Esophagus muscularis mucosa (tissue), 4 donors: Measurements from ENCODE around the genes CCDC88B, MAP4K2 and ATG2A.

- PRO-cap = no peak
- RAMPAGE, long total RNA, 4 experiments = start-site peak on the plus strand in 1 of 4 experiments, at chr11:64320671-64321061 at its widest, 64 reads per replicate
Observed at GRCh38 chr11:64320298-64321212, 2.6 kb downstream of the PRDX5 start.

DNA sequence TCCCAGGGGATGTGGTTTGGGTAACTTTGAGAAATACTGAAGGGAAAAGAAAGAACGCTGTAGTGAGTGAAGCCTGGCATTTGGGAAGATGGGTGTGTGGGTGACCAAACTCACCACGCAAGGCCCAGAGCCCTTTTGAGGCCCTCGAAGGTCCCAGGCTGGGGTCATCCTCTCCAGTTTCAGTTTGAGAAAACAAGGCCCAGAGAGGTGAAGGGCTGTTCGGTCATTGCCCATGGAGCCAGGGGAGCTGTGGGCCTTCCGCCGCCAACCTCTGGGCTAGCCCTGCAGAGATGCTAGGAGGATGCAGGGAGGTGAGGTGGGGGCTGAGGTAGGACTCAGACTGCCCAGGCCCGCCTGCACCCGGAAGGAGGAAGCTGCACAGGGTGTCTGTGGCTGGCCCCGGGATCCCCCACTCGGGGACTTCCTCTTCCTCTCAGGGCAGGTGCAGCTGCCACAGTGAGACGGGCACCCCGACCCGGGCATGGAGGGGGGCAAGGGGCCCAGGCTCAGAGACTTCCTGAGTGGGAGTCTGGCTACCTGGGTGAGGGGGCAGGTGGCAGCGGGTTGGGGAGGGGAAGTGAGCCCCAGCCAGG, at the start of gene CCDC88B:
Gene CCDC88B, plus strand, starts transcription at position 419 of the 593 bp plus-strand sequence.
- PRO-cap = unidirectional peak, plus-strand start at position 419 of the sequence; unidirectional peak, plus-strand start at position 436 of the sequence
- RAMPAGE, long total RNA, 4 experiments = start-site peak on the plus strand in 4 of 4 experiments, centred at positions 420 to 427 of the sequence, 54 to 86 reads per replicate

DNA sequence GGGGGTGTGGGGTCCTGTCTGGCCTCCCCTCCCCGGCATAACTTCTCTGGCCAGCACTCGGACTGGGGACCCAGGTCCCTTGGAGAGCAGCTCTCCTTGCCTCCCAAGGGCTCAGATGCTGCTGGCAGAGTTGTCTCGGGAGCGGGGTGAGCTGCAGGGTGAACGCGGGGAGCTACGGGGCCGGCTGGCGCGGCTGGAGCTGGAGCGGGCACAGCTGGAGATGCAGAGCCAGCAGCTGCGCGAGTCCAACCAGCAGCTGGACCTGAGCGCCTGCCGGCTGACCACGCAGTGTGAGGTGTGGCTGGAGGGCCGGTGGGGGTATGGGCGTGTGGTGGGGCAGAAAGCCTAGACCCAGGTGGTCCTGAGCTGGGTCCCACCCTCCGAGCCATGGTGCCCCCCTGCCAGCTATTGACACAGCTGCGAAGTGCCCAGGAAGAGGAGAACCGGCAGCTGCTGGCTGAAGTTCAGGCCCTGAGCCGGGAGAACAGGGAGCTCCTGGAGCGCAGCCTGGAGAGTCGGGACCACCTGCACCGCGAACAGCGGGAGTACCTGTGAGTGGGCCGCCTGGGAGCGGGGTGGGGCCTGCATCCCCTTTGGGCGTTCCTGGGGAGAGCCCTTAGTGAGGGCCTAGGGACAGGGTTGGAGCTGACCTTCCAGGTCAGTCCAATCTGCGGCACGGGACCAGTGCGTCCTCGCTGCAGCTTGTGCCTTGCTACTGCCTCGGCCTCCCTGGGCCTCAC, 5.8 kb upstream of the RPS6KA4 start:
- PRO-cap = no peak
- RAMPAGE, long total RNA, 4 experiments = no peak in any of the 4 experiments

DNA sequence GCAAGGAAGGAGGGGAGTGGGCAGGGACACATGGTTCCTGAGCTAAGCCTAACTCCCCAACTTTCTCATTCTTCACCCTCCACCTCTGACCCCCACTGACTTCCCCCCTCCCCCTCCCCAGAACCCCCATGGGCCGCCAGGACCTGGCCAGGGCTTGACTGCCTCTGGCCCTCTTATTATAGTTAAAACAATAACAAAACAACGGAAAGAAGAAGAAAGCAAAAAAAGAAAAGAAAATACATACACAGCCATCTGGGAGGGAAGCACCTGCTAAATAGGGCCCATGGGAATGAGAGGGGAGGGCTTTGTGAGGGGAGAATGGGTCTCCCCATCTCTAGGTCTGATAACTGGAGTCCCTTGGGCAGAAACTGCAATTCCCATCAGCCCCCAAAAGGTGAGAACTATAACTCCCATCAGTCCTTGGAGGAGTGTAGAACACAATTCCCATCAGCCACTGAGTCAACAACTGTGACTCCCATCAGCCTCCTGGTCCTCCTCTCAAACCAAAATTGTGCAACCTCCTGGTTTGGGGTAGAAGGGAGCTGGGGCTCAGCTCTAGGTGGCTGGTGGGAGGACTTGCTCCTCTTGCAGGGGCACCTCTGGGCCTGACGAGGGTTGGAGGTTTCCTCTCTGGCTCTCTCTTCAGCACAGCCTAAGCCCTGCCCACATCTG, 18.3 kb downstream of the SLC22A12 start:
- PRO-cap = no peak
- RAMPAGE, long total RNA, 4 experiments = no peak in any of the 4 experiments

- PRO-cap = no peak
- RAMPAGE, long total RNA, 4 experiments = no peak in any of the 4 experiments
Observed at GRCh38 chr11:64767721-64768788, 8.3 kb upstream of the PYGM start.

DNA sequence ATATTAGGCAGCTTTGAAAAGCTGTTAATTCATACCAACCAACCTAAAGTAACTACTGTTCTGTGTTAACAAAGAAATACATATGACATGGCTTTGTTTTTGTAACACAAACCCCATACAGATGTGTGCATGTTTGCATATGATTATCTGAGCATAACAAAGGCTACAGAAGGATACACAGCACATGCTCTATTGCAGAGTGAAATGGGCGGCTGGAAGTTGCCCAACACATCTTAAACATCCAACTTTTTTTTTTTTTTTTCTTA, 4.3 kb upstream of the SF1 start:
- PRO-cap = no peak
- RAMPAGE, long total RNA, 4 experiments = no peak in any of the 4 experiments

DNA sequence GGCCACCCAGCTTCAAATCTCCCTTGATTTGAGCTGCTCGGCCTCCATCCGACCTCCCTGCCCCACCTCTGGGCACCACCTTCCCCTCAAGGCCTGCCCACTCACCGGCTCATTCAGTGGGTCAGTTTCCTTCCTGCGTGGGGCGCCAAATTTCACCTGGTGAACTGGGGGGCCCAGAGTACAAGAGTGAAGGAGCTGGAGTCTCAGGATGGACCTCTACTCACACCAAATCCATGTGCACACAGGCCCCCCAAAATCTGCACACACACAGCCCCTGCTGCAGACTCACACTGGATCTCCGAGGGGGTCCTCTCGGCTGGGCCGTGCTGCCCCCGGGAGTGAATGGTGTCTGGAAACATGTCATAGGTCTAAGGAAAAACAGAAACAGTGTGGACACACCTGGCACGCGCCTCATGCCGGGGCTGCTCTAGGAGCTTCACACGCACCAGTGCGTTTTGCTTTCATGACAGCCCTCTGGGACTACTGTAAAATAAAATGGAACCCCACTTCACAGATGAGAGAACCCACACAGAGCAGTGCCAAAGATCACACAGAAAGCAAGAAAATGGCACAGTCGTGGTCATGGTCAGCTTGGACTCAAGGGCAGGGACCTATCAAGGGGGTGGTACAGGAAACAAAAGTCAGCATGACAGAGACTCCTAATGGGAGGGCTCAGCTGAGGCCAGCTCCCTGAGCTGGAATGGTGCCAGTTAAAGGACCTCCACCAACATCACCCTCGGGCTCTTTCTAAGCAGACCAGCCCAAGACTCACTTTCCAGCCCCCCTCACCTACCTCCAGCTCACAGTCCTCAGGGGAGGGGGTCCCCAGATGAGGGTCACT, 3.5 kb downstream of the MAP4K2 start:
- PRO-cap = no peak
- RAMPAGE, long total RNA, 4 experiments = no peak in any of the 4 experiments

- PRO-cap = bidirectional peak, plus-strand start at chr11:64803302, minus-strand start at chr11:64803191; bidirectional peak, plus-strand start at chr11:64803771, minus-strand start at chr11:64803715
- RAMPAGE, long total RNA, 4 experiments = start-site peak on the minus strand in 1 of 4 experiments, at chr11:64803154-64803180 at its widest, 79 reads per replicate
Observed at GRCh38 chr11:64802771-64803939, at the start of gene MAP4K2. Gene MAP4K2 (minus strand): TSS chr11:64803214.

- PRO-cap = no peak
- RAMPAGE, long total RNA, 4 experiments = no peak in any of the 4 experiments
Observed at GRCh38 chr11:64849214-64850034, 5.0 kb upstream of the CDC42BPG start.

- PRO-cap = bidirectional peak, plus-strand start at chr11:64869199, minus-strand start at chr11:64869015
- RAMPAGE, long total RNA, 4 experiments = no peak in any of the 4 experiments
Observed at GRCh38 chr11:64868589-64869715, 9.5 kb downstream of the EHD1 start.

DNA sequence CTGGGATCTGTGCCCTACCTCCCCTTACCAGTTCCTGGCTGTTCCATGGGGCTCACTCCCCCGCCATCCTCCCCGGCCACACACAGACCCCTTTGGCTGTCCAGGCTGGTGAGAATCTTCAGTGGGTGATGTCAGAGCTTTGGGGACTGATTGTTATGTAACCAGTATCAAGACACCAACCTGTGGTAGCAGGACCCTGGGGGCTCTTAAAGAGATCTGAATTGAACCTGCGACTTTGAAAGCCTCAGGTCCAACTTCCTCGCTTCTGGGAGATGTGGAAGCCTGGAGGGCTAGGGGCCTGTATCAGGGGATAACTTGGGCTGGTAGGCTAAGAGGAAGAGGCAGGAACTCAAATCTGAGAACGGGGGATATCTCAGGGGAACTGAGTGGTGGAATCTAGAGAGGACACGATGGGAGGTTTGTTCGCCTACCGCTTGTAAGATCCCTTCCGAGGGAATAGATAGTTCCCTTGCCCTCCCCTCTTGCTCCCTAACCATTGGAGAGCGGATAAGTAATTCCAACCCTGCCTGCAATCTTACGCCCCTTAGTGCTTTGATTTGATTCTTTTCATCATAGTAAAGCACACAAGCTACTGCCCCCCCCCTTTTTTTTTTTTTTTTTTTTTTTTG, 1.3 kb upstream of the EHD1 start:
- PRO-cap = no peak
- RAMPAGE, long total RNA, 4 experiments = no peak in any of the 4 experiments

DNA sequence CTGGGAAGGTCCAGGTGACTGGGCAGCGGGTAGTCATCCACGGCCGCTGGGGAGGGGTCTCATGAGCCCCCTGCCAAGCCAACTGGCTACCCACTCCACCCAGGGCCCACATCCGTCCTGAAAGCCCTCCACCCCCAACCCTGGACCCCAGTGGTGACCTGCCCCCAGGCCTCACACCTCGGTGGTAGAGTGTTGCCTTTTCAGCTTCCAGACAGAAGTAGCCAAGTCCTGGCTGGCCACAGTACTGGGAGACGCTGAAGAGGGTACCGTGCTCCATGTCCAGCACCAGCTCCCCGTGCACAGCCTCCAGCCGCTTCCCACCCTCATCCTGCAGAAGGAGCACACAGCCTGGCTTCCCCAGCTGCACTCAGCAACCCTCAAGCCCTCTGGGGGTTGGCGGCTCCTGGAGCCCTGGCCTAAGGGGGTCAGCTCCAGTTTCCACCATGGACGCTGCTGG, 10.5 kb downstream of the ATG2A start:
- PRO-cap = no peak
- RAMPAGE, long total RNA, 4 experiments = no peak in any of the 4 experiments

GRCh38 chr11:64908295-64908688, 8.7 kb downstream of the ATG2A start:
- PRO-cap = no peak
- RAMPAGE, long total RNA, 4 experiments = no peak in any of the 4 experiments

DNA sequence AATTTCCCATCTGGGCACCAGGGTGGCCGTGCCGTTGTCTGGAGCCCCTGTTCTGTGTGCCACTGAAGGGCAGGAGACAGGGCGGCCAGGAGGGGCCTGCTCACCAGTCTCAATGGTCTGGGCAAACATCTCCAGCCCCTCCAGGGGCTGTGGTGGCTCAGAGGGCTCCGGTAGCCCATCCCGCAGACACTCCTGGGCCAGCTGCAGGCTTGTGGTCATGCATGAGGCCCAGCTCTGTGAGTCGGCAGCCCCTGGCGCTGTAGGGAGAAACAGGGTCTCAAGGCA, 3.1 kb downstream of the ATG2A start:
- PRO-cap = no peak
- RAMPAGE, long total RNA, 4 experiments = no peak in any of the 4 experiments

- PRO-cap = bidirectional peak, plus-strand start at chr11:64917573, minus-strand start at chr11:64917209
- RAMPAGE, long total RNA, 4 experiments = start-site peak on the minus strand in 2 of 4 experiments, at chr11:64917199-64917260 at its widest, 66 to 113 reads per replicate
Observed at GRCh38 chr11:64916842-64917790, at the start of gene ATG2A. Gene ATG2A (minus strand): TSS chr11:64917209.

- PRO-cap = no peak
- RAMPAGE, long total RNA, 4 experiments = no peak in any of the 4 experiments
Observed at GRCh38 chr11:64971320-64971680, 608 bp downstream of the MAJIN start.

DNA sequence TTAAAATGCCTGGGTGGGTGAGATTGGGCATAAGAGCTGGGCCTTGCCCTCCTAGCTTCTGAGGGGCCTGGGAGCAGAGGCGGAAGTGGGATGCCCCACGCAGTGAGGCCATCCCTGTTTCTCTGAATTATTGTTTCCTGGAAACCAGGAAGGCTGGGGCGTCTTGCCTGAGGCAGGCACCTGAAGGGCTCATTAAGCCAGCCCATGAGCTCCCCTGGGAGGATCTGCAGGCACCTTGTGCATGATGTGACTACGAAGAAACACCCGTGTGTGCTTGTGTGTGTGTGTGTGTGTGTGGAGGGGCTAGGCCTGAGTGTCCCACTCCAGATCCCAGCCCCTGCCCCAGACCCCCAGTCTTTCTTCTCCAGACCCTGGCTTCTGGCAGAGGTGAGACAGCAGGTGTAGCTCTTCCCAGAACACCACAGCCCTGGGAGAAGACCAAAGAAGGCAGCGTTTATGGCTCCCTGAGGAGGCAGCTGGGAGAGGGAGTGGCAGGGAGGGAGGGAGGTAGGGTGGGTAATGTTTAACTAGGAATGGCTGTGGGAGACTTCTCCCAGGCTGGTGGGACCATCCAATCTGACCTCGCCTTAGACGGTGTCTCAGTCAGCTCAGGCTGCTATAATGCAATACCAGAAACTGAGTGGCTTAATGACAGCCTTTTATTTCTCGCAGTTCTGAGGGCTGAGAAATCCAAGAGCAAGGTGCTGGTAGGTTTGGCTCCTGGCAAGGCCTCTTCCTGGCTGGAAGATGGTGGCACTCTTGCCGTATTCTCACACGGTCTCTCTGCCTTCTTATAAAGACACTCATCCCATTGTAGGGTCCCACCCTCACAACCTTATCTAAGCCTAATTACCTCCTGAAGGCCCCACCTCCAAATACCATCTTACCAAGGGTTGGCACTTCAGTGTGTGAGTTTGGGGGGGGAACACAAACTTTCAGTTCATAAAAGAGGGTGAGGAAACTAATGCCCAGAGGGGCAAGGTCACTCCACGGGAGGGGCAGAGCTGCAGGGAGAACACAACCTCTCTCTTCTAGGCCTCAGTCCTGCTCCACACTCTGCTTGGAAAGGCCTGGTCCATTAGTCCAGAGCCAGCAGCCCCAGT, 2.3 kb upstream of the BATF2 start:
- PRO-cap = no peak
- RAMPAGE, long total RNA, 4 experiments = no peak in any of the 4 experiments

DNA sequence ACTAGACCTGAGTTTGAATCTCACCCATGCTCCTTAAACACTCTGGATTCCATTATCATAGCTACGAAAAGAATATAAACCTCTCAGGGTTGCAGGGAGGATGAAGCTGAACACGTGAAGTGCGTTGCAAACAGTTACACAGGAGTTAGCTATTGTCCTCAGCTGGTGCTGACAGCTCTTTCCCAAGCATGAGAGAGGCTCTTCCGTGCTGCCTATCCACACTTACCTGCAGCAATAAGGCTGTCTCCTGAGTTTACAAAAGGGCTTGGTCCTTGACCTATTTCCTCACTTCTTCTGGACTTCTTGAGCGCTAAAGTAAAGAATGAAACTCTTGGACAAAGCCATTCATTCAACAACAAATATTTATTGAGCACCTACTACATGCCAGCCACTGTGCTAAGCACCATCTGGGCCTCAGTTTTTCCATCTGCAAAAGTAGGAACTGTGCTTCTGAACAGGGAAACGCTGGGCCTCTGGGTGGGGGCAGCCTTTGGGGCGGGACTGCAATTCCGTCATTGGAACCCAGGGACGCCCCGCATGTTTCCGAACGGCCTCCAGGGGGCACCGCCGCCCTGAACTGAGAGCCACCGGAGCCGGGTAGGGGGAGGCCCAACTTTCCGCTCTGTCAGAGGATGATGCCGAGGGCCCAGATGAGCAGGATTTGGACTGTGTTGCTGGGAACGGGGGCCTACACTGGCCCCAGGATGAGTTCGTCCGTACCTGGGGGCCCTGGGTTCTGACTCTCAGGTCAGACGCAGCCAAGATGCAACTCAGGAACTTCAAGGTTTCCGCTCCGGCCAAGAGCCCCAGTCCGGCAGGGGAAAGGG, 631 bp upstream of the ARL2 start:
- PRO-cap = bidirectional peak, plus-strand start at position 580 of the sequence, minus-strand start at position 416 of the sequence
- RAMPAGE, long total RNA, 4 experiments = no peak in any of the 4 experiments

DNA sequence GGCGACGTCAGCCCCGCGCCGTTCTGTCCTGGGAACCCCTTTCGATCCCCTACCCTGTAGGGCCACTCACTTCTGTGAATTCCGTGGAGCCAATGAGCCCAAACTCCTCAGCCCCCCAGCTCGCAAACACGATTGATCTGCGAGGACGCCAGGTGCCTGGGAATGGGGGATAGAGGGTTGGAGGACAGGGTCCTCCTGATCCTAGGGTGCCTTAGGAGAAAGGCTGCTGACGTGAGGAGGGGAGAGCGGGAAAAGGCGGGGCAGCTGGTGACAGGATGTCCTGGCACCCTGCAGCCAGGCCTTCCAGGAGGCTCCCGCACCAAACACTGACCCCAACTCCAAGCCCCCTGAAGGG, 7.2 kb downstream of the SAC3D1 start:
- PRO-cap = no peak
- RAMPAGE, long total RNA, 4 experiments = no peak in any of the 4 experiments

GRCh38 chr11:65113079-65113670, 1.5 kb downstream of the TM7SF2 start:
- PRO-cap = no peak
- RAMPAGE, long total RNA, 4 experiments = no peak in any of the 4 experiments